ENCODE data around the genes ARF3, TUBA1A and DNAJC22.

DNA sequence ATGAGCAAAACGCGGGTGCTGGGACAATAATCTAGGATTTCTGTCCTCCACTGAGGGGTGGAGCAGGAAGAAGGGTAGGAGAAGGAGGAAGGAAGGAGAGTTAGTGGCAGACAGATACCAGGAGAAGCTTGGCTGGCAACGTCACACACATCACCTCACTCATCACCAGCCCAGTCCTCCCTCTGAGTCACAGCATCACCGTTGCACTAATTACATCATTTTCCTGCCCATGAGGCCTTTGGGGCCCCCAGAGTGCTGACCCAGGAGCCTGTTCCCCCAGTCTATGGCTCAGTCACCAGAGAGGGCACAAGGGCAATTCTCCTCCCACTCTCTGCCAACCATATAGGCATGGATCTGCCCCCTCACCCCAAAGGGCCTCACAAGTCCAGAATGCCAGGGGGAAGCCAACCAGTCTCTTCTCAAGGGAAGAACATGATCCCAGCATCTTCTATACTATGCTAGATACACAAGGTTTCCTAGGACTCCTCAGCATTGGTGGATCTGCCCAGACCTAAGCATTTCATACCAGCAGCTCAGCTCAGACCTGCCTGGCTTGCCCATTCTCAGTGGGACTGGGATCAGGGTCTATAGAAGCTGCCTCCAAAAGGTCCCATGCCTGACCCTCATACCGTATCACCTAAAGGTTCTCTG, 4.5 kb downstream of the RND1 start:
- CAGE, long polyA plus RNA, result no peak
- RRBS, result no CpG with 5 or more reads among the region's 5 CpGs

DNA sequence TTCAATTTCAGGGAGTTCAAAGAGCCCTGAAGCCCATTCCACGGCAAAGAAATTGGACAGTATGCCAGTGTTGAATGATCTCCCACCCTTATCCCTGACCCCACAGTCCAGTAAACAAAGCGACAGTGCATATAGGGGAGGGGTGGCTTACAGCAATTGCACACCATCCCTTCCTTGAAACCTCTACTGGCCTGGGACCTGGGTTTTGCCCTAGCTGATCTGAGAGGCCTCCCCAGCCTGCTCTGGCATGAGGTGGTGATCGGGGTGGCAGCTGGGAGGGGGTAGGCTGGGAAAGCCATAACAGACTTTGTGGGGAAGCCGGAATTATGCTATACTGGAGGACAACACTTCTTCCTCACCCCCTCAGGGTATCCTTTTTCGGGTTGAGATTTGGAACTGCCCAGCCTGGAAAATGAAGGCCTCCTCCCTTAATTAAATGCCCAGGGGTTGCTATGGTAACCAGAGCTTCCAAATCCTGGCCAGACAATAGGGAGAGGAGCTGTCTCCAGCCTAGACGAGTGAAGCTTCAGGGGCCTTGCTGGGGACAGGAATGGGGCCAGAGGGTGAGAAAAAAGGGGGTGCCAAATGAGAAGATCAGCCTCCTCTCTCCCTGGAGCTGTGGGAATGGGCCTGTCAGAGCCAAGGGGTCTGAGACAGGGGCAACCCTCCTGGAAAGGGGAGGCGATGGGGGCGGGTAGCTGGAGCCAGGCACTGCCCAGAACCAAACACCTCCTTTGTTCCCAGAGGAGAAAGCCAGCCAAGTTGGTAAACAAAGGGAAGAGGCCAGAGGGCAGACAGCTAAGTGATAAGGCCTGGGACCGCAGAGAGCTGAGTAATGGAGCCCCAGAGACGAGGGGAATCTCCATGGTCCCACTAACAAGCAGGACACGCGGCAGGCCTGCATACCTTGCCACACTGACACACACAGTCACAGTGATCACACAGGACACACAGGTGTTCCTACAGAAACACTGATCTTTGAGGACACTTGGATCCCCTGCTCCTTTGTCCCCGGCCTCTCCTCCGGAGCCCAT, 17.7 kb upstream of the RND1 start:
- CAGE, long polyA plus RNA, result no peak
- RRBS, result no CpG with 5 or more reads among the region's 14 CpGs

- CAGE, long polyA plus RNA, result no peak
- RRBS, result no CpG with 5 or more reads among the region's 9 CpGs
These were observed 8.7 kb upstream of the FKBP11 start for GRCh38 chr12:48933750-48934614.

DNA sequence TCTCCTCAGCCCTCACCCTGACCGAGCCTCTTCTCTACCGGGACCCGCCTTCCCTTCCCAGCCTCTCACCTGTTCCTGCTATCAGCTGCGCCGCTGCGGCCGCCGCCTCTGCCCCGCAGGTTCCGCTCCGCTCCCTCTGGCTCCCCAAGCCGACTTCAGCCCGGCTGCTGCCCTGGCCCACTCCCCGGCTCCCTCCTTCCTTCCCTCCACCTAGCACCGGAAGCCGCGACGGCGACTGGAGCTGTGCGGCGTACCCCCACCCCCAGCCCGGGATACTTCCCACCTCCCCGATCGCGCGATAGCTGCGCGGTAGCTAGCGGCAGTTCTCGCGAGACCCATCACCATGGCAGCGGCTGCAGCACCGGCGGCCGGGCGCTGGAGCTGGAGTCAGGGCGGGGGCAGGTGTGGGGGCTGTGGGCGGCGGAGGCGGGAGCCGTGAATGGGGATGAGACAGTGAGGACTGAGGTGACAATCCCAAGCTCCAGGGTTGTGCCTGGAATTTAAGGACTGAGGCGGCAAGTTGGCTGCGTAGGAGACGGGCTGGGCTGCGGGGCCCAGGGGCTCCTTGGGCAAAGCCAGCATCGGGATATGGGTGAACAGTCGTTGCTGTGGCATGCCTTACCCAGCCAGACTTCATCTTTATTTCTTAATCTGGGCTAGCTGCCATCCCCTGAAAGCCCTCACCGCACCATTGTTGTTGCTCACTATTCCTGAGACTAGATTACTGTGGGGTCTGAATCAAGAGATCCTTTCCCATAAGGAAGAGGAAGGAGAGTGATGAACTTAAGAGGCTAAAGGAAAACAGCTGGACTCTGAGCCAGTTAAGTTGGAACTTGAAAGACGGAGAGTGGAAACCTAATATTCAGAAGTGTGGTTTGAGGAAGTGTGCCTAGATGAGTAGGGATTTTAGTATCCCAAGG, at the start of gene ARF3:
TSS of gene ARF3 (minus strand) at position 247 of the 920 bp plus-strand sequence.
- CAGE, long polyA plus RNA, result start-site peak on the minus strand centred at position 222 of the sequence, 74 bp wide, 1,182 and 923 reads in 2 replicates
- RRBS, result under 1% methylated on average over 20 of the region's 49 CpGs

DNA sequence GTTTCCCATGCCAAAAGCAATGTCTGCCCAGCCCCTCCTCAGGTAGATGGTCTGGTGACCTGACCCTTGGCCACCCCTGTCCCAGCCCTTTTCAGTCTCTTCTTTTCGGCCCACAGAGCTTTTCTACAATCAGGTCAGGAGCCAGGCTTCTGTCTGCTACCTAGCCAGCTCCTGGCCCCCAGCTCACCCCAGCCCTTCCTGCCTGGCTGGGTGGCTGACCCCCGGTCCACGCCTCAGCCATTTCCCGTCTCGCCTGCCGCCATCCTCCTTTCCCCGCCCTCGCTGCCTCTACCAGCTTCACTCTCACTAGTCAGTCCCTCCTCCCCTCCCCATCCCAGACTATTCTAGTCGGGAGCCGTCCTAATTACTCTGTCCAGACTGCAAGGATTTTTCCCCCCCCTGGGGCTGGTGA, 918 bp downstream of the DHH start:
- CAGE, long polyA plus RNA, result no peak
- RRBS, result no CpG with 5 or more reads among the region's 10 CpGs

DNA sequence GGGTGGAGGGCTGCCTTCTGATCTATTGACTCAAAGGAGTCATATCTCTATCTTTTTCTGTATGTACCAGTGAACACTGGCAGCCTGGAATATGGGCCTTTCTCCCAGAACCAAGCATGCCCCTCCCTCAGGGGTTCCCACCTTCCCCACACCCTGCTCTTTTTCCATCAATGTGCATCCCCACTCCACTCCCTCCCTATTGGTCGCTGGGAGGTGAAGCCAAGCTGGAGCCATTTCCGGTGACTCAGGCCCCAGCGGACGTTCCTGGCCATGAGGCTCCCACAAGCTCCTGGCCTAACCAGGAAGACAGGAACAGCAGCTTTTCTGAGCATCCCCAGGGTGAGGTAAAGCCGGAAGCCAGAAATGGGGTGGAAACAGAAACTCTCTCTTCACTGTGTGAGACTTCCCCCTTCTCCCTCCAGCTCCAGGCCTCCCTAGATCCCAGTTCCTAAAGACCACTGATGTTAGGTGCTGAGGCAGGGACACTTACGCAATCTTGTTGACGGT, 5.2 kb downstream of the LMBR1L start:
- CAGE, long polyA plus RNA, result no peak
- RRBS, result 100% methylated on average over 1 of the region's 7 CpGs

GRCh38 chr12:49108806-49109694, 1.6 kb downstream of the LMBR1L start:
- CAGE, long polyA plus RNA, result no peak
- RRBS, result no CpG with 5 or more reads among the region's 6 CpGs

- CAGE, long polyA plus RNA, result start-site peak on the minus strand at chr12:49189036-49189080, 4,539 and 4,775 reads in 2 replicates
- RRBS, result no CpG with 5 or more reads among the region's 28 CpGs
These were observed at the start of gene TUBA1A for GRCh38 chr12:49188843-49189434. Gene TUBA1A, minus strand, starts transcription at chr12:49189080.

DNA sequence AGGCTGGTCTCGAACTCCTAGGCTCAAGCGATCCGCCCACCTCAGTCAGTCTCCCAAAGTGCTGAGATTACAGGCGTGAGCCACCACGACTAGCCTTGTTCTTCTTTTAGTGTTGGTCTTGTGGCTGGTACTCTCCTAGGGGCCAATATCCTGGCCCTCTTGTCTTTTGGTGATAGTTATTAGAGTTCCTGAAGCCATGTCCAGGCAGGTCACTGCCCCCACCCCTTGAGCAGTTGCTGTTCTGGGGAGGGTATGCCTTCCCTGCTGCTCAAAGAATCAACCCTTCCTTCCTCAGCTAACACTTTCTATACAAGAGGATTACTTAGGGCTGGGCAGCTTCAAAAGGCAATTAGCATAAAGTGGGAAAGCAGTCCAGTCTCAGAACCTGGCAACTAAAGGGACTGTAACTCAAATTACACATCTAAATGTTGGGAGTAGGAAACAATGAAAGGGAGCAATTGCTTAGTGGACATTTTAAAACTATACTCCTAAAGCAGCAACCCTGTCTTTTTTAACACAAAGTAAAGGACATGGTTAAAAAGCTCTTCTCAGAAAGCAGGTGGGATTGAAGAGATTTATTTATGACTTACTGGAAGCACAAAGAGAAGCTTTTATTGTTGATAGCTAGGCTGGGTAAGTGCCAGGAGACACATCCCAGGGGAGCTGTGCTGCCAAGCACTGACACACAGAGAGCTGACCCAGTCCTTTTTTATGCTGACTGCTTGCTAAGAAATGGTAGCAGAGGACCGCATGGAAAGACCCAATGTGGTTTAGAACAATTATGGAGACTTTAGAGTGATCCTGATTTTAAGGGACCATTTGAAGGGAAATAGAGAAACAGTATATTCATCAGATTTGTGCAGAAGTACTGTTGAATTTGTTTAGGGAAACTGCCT, 26.0 kb upstream of the TUBA1A start:
- CAGE, long polyA plus RNA, result no peak
- RRBS, result no CpG with 5 or more reads among the region's 6 CpGs

GRCh38 chr12:49260686-49261028, 4.2 kb upstream of the TUBA1C start:
- CAGE, long polyA plus RNA, result no peak
- RRBS, result no CpG with 5 or more reads among the region's 5 CpGs

- CAGE, long polyA plus RNA, result no peak
- RRBS, result 1% methylated on average over 5 of the region's 43 CpGs
These were observed at the start of gene DNAJC22 for GRCh38 chr12:49346552-49347092. Gene DNAJC22, plus strand, starts transcription at chr12:49346888.

DNA sequence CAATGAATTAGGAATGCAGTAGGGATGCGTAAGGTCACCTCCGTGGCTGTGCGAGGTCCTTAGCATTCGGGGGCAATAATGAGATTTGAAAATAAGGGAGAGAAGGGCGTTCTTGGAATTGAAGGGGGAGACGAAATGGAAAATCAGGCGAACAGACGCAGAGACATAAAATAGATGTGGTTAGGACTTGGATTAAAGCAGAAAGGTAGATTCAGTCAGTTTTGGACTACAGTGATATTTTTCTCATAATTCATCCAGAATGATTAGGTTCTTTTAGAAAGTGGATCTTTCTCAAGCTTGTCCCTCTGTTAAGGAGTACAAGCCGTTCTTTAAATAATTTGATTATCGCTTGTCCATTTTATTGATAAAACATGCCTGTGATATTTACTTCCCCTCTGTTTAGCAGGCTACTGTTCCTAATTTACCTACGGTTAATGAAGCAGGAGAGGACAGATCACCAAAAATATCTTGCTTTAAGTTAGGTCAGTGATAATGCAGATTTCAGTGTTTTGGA, 733 bp downstream of the SPATS2 start:
- CAGE, long polyA plus RNA, result no peak
- RRBS, result no CpG with 5 or more reads among the region's 11 CpGs

DNA sequence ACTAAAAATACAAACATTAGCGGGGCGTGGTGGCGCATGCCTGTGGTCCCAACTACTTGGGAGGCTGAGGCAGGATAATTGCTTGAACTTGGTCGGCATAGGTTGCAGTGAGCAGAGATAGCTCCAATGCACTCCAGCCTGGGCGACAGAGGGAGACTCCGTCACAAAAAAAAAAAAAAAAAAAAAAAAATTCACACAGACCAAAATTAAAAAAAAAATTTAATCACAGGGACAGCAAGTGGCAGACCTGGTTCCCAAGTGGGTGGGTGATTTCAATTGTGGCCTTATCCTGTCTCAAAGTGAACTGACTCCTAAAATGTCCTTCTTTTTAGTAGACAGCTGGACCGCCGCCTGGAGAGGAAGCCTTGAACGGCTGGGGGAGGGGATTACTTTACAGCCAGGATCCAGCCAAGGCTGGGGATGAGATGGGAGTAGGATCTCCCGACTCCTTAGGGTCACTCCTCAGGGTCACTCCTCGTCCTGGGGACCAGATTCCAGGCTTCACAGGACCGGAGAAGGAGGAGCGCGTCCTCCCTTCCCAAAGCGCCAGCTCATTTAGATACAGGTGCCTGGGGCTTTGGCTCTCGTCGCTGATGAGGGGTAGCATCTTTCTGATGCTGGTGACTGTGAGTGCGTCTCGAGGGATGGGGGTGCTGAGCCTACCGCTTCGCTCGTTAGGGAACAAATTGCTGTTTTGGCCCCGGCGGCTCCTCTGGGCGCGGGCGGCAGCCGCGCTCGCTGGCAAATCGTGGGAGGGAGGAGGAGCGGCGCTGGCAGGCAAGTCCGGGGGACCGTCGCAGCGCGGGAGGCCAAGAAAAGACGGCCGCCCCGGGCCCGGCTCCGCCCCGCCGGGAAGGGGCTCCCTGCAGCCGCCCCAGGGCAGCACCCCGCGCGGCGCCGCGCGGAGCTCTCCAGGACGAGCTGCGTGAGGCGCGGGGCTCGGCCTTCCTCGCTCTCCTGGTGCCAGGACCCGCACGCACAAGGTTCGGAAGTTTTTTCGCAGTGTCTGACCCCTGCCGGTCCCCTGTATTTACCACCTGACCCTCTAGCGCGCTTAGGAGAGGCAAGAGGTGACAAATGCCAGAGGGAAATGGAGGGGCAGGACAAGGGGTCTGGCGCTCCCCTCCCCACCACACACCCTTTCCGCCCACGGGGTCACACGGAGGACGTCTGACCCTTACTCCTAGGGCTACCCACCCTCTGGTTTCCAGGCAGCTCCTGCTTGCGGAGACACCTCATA, 1.2 kb upstream of the KCNH3 start:
- CAGE, long polyA plus RNA, result no peak
- RRBS, result 3% methylated on average over 17 of the region's 72 CpGs

GRCh38 chr12:49551946-49552374, 13.1 kb downstream of the KCNH3 start:
- CAGE, long polyA plus RNA, result no peak
- RRBS, result no CpG with 5 or more reads among the region's 7 CpGs

- CAGE, long polyA plus RNA, result no peak
- RRBS, result no CpG with 5 or more reads among the region's 1 CpG
These were observed 1.1 kb downstream of the FMNL3 start for GRCh38 chr12:49706236-49706334.

GRCh38 chr12:49707677-49707985, 426 bp upstream of the FMNL3 start:
- CAGE, long polyA plus RNA, result no peak
- RRBS, result under 1% methylated on average over 12 of the region's 19 CpGs

GRCh38 chr12:49762715-49763186, 21.4 kb downstream of the TMBIM6 start:
- CAGE, long polyA plus RNA, result no peak
- RRBS, result no CpG with 5 or more reads among the region's 3 CpGs

DNA sequence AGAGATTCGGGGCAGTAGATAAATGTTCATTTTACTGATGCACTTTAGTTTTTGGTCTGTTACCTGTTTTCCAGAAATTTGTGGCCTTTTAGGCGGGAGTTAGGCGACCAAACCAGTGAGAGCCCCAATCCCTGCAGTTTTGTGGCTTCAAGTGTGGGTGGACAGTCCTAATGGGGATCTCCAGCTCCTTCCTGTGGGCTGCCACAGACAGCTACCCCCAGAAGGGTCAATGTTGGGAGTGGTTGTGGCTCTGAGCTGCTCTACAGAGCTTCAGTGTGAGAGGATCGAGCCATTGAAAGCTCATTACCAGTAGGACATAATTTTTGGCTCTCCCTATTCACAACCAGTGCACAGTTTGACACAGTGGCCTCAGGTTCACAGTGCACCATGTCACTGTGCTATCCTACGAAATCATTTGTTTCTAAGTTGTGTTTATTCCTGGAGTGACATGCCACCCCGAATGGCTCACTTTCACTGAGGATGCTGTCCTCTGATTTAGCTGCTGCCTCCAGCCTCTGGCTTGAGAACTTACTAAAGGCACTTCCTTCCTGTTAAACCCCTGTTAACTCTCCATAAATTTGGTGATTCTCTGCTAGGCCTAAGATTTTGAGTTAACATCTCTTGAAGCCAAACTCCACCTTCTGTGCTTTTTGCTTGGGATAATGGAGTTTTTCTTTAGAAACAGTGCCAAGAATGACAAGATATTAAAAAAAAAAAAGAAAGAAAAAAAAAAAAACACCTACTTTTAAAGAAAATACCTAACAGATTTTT, 22.8 kb downstream of the TMBIM6 start:
- CAGE, long polyA plus RNA, result start-site peak on the minus strand centred at position 515 of the sequence, 375 bp wide, 50 and 23 reads in 2 replicates
- RRBS, result no CpG with 5 or more reads among the region's 6 CpGs

DNA sequence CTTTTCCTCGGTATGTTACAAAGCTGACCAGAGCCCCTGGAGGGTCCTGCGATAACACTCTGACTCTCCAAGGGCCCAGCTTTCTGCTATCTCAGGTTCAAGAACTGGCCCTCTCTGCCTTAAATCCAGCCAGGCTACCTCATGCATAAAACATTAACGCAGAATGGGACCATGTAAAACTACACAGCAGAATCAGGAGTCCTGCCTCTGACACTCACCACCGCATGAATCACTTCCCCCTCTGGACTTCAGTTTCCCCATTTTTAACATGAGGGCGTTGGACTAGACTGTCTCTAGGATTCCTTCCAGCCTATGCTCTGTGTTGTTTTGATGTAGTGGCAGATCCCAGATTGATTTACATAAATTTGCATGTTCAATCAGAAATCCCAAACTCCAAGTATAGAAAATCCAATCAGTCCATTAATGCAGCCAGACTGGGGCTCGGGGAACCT, 3.3 kb downstream of the NCKAP5L start:
- CAGE, long polyA plus RNA, result no peak
- RRBS, result no CpG with 5 or more reads among the region's 6 CpGs

DNA sequence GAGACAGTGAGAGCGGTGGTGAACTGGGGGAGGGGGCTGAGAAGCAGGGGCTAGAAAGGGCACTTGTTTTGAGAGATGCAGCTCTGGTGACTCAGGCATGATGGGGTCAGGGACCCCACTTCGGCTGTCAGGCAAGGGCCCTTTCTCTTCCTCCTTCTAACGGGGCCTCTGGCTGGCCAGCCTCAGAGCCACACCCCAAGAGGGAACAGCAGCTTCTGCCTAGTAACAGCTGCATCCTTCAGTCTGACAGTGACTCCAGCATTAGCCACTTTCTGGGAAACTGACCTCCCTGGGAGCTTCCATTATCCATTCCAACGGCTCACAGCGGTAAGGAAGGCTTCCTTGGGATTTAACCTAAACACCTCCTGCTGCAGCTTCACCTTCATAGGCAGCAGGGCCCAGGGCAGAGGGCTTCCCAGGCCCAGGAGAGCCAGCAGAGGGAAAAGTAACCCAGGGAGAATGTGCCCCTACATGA, 2.8 kb downstream of the NCKAP5L start:
- CAGE, long polyA plus RNA, result no peak
- RRBS, result no CpG with 5 or more reads among the region's 5 CpGs

Data from BJ (cell line).